Parietal lobe (tissue), 2 donors: ENCODE measurements around a stretch of chr3.

GRCh38 chr3:169218201-169218791 lies 445.2 kb downstream of the MECOM start:
- RAMPAGE, long total RNA = no peak

GRCh38 chr3:169619158-169619521 lies 44.4 kb downstream of the MECOM start:
- RAMPAGE, long total RNA = no peak

- RAMPAGE, long total RNA = no peak
These were observed 1.3 kb upstream of the LRRC34 start for GRCh38 chr3:169813775-169814536.

DNA sequence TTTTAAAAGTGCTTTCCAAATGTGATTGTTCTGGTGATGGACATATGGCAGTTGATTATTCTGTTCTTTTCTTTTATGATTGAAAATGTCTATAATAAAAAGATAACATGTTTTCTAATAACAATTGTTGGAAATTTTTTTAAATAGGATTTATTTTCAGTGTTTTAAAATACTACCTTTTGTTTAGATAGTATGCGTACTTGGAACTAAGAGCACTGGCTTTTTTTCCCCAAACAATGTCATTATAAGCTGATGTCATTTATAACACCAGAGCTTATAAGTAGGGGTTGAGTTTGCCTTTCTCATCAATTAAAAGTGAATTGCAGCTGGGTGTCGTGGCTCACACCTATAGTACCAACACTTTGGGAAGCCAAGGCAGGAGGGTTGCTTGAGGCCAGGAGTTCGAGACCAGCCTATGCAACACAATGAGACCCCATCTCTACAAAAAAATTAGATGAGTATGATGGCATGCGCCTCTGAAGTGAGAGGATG lies 9.2 kb downstream of the SEC62 start:
- RAMPAGE, long total RNA = no peak

- RAMPAGE, long total RNA = no peak
These were observed 2.5 kb downstream of the GPR160 start for GRCh38 chr3:170040197-170040738.

DNA sequence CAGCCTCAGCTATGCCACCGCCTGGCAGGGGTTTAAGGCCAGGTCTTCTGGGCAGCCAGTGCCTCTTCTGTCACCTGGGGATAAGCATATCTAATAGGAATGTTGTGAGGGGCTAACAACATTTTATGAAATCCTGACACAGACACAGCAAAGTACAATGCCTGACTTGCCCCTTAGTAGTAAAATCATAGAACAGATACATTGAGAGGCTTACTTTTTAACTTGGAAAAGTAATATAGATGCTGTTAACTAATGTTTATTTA lies 8.6 kb downstream of the GPR160 start:
- RAMPAGE, long total RNA = no peak

- RAMPAGE, long total RNA = no peak
These were observed 13.5 kb downstream of the GPR160 start for GRCh38 chr3:170051324-170051633.

- RAMPAGE, long total RNA = no peak
These were observed 28.8 kb downstream of the PHC3 start for GRCh38 chr3:170152671-170153104.

DNA sequence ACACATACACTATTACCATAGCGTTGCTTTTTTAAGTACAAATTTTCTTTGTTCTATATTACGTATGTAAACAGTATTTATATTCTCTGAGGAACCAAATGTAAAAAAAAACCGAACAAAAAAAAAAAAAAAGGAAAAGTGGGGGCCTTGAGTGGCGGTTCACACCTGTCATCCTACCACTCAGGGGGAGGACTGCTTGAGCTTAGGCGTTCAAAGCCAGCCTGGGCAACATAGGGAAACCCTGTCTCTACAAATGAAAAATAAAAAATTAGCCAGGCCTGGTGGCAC lies 1.6 kb downstream of the PHC3 start:
- RAMPAGE, long total RNA = no peak

DNA sequence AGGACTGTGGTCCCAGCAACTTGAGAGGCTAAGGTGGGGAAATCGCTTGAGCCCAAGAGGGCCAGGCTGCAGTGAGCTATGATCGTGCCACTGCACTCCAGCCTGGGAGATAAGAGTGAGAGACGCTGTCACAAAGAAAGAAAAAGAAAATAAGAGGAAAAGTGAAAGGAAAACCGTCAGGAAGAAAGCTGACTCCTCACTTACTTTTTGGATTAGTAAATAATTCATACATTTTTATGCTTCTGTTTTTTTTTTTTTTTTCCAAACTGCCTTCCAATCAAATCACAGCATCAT lies 1.3 kb downstream of the PHC3 start:
- RAMPAGE, long total RNA = no peak

- RAMPAGE, long total RNA = no peak
These were observed 5.0 kb downstream of the PRKCI start for GRCh38 chr3:170227008-170227764.

DNA sequence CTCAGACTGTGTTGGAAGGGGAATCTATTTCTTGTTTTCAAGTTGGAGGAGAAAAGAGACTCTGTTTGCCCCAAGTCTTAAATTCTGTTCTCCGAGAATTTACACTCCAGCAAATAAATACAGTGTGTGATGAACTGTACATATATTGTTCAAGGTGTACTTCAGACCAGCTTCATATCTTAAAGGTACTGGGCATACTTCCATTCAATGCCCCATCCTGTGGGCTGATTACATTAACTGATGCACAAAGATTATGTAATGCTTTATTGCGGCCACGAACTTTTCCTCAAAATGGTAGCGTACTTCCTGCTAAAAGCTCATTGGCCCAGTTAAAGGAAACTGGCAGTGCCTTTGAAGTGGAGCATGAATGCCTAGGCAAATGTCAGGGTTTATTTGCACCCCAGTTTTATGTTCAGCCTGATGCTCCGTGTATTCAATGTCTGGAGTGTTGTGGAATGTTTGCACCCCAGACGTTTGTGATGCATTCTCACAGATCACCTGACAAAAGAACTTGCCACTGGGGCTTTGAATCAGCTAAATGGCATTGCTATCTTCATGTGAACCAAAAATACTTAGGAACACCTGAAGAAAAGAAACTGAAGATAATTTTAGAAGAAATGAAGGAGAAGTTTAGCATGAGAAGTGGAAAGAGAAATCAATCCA lies 3.4 kb downstream of the SKIL start:
- RAMPAGE, long total RNA = no peak

DNA sequence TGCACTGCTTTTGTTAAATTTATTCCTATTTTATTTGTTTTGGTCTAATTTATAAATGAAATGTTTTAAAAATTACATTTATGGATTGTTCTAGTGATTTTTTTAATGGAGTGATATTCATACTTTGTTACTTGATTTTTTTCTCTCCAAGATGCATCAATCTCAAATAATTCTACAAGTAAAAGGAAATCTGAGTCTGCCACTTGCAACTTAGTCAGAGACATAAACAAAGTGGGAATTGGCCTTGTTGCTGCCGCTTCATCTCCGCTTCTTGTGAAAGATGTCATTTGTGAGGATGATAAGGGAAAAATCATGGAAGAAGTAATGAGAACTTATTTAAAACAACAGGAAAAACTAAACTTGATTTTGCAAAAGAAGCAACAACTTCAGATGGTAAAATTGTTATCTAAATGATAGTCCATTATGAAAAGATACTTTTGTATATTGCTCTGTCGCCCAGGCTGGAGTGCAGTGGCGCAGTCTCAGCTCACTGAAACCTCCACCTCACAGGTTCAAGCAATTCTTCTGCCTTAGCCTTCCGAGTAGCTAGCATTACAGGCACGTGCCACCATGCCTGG lies 28.5 kb upstream of the CLDN11 start:
- RAMPAGE, long total RNA = no peak

DNA sequence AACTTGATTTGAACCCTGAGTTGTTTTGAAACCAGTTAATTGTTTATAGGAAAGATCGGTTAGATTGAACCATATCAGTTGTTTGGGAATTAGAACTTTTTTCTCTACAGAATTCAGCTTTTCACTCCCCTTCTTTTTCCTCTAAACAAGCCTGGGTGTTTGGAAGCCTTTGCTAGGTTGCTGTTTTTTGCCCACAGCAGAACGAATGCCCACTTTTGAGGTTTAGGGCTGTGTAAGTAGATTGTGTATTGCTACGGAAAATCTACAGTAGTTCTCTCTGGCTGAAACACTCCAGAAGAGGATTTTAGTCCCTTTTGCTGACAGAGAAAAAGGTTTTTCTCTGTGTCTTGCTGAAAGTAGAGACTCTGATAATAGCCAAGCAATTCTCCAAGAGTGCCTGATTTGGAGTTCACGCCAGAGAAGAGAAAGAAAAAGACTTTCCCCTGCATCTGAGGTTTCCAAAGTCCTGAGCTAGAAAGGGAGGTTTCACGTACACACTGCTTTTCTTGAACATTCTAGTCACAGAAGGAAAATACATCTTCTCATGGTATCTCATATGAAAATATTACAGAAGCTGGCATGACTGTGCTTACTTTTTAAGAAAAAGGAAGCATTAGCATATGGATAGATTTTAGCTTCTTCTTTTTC lies 11.3 kb downstream of the CLDN11 start:
- RAMPAGE, long total RNA = no peak

DNA sequence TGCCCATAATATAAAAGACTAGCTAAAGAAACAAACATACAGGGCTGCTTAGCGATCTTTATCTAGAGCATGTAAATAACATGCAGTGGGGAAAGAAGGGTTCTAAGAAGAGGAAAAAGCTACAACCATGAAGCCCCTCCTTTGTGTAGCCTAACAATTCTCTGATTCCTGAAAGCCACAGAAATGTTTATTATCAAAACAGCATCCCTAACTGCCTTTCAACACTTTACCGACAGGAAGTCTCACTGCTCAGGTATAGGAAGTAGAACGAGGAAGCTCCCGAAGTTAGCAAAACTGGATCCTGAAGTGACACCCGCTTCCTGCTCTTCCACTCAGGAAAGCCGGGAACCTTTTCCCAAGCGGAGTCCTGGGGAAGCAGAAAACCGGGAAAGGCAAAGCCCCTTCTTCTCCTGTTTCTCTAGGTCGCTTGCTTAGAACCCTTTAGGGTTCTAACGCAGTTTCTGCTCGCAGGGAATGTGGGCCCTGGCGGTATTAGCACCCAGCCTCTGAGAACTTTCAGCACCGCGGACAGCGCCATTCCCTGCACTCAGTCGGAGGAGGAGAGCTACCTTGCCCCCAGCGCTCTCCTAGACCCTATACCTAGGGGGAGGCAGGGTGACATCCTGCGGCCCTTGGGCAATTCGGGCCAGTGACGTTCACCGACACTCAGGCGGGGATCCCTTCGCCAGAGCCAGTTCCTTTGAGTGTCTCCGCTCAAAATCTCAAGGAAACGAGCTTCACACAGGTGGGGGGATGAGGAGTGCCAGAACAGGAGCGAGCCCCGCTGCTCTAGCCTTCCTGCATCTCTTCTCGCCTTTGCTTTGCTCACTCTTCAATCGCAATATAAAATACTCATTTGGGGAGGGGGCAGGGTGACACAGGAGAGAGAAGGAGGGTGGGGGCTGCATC lies 1.4 kb downstream of the SLC7A14 start:
- RAMPAGE, long total RNA = no peak

- RAMPAGE, long total RNA = no peak
These were observed 140.7 kb upstream of the SLC7A14 start for GRCh38 chr3:170726407-170727097.

DNA sequence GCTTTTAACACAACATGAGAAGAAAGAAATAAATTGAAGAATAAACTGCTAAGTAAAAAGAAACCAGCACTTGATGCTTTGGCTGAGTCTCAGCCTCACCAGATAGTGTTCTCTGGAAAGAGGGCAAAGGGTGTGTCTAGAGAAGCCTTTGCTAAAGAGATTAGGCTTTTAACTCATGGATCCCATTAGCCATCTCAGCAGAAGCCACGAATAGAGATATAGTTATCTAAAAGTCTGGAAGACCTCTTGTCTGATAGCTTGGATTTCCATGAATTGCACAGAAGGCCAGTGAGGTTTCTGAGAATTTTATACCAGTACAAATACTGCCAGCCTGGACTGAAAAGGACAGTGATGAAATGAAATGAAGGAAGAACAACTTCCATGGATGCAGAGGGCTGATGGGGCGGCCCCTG lies 91.4 kb downstream of the RPL22L1 start:
- RAMPAGE, long total RNA = no peak

- RAMPAGE, long total RNA = no peak
These were observed 27.9 kb downstream of the SLC2A2 start for GRCh38 chr3:170998580-170999076.

- RAMPAGE, long total RNA = no peak
These were observed 1.0 kb downstream of the SLC2A2 start for GRCh38 chr3:171025365-171026061.

DNA sequence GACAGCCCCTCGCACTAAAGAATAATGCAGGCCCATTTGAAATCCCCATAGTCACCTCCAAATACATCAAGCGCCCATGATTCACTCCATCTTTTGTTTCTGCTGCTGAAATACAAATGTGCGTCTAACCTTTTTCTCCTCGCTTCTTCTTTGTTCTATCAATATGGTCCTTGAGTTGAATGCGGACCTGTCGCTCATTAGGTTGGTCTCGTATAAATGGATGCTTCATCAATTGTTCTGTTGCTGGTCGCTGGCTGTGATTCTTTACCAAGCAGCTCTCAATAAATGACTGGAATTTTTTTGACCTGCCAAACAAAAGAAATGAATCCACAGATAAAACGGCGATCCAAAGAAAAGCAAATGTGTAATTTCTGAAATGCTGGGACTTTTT lies 140.4 kb upstream of the SLC2A2 start:
- RAMPAGE, long total RNA = no peak